Progenitor cell of endocrine pancreas (in vitro differentiated cells): ENCODE measurements around a stretch of chr11.

- PRO-cap = no peak
Measured at GRCh38 chr11:33941461-33942147, 49.7 kb upstream of the LMO2 start.

DNA sequence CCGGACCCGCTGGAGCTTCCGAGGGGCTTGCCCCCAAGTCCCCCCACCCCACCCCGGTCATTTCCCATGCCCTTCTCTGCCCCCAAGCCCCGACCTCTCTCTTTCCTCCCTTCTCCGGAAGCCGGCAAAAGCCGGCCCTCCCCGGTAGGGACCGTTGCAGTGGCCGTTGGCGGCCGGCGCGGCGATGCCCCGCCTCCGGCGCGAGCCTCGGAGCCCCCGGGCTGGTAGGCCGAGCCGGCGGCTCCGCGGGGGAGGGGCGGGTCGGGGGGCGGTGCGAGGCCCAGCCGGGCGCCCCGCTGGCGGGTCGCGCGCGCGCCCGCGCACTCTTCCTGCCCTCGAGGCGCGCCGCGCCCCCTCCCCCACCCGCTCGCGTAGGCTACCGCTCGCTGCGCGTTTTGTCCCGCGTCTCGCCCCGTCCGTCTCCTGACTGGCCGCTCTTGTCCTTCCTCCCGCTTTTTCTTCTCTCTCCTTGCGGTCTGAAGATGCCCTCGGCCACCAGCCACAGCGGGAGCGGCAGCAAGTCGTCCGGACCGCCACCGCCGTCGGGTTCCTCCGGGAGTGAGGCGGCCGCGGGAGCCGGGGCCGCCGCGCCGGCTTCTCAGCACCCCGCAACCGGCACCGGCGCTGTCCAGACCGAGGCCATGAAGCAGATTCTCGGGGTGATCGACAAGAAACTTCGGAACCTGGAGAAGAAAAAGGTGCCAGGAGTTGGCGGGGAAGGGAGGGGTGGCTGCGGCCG lies 577 bp downstream of the CAPRIN1 start:
- PRO-cap = bidirectional peak, plus-strand start at position 400 of the sequence, minus-strand start at position 429 of the sequence

DNA sequence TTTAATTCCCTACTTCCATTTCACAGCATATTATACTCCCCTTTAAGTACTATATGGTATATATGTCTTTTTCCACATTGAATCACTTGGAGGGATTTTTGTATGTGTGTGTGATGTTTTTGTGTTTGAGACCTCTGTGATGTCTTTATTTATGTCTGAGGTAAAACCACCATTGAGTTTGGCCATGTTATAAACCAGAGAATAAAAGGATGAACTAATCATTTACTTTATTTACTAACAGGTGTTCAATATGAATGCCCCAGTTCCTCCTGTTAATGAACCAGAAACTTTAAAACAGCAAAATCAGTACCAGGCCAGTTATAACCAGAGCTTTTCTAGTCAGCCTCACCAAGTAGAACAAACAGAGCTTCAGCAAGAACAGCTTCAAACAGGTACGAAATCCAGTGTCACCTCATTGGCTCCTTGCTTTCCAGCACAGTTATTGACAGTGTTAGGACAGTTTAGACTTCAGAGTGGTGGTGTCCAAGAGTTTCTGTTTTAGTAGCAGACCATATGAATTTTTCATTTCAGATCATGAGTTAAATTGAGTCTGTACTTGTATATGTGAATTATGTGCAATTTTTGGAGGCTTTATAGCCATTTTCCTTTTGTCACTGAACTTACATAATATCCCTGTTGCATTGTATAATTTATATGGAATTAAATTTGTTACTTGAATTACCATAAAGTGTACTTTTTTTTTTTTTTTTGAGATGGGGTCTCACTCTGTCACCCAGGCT lies 13.6 kb upstream of the NAT10 start:
- PRO-cap = no peak

- PRO-cap = no peak
Measured at GRCh38 chr11:34097864-34098113, 7.6 kb upstream of the NAT10 start.

- PRO-cap = no peak
Measured at GRCh38 chr11:34140830-34141332, 35.5 kb downstream of the NAT10 start.

DNA sequence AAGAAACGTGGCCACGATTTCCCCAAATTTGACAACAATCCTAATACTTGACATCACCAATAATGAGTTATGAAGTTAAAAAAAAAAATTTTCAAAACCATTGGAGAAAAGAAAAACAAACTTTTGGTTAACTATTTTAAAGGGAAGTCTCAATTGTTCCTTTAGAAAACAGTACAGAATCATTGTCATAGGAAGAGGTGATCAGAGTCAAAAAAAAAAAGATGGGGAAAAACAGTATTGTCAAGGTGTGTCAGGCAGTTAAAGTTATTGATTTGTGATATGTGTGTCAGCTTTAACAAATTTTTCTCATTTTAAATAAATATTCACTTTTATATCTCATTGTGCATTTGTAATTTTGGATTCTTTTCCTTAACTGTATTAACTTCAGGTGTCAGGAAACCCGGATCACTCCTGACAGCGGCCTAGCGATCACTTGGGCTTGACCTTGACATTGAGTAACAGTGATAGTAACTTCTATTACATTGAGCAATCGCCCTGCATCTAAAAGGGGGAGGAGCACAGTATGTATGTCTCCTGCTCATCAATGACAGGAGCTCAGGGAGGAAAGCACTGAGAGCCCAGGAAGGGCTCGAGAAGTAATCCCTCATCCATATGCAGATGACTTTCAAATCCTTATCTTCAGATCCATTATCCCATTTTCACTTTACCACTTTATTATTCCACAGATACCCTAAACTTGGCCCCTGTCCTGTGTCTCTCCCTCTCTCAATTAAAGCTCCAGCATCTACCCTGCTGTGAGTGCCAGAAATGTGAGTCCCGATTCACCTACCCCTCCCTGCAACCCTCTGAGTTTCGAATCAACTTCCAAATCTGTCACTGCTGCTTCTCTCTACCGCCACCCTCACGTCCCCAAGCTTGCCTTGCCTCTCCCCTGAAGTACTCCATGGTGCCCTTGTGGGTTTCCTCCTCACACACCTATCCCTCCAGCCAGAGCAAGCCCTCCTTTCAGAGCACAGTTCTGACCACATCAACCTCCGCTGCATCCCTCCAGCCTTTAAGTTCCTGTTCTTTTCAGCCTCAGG lies 47.9 kb downstream of the ABTB2 start:
- PRO-cap = no peak

- PRO-cap = no peak
Measured at GRCh38 chr11:34318336-34318907, 39.4 kb downstream of the ABTB2 start.

DNA sequence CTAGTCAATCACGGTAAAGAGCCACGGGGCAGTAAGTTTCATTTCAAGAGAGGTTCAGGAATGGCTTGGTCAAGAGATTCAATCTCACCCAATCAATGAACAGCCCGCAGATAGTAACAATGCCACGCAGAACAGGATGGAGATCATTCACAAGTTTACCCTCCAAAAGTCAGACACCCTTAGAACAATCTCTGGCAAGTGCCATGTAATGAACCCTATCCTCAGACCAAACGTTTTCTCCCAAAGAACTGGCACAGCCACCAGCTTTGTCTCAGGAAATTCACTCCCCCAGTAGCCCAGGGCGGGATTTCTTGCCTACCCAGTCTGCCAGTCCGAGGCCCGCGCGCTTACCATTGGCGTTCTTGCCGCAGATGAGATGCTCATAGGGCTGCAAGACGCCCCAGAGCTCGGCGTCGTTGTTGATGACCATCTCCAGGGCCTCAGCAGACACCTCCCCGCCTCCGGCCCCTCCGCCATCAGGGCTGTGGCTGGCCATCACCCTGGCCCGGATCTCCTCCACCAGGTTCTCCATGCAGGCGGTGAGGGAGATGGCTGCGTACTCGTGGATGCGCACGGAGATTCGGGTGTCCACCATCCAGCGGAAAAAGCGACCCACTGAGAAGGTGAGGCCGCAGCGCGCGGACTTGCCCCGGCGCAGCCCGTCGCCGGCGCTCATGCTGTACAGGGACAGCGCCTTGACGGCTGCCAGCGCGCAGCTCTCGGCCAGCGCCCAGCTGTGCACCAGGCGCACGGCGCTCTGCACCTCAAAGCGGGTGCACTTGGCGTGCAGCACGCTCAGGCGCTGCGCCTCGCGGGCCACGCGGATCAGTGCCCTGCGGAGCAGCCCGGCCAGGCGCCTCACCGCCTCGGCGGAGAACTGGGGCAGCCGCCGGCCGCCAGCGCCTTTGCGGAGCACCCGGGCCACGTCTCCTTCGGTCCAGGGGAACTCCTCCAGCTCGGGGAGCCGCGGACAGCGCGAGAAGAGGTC lies 1.2 kb downstream of the ABTB2 start:
- PRO-cap = no peak

DNA sequence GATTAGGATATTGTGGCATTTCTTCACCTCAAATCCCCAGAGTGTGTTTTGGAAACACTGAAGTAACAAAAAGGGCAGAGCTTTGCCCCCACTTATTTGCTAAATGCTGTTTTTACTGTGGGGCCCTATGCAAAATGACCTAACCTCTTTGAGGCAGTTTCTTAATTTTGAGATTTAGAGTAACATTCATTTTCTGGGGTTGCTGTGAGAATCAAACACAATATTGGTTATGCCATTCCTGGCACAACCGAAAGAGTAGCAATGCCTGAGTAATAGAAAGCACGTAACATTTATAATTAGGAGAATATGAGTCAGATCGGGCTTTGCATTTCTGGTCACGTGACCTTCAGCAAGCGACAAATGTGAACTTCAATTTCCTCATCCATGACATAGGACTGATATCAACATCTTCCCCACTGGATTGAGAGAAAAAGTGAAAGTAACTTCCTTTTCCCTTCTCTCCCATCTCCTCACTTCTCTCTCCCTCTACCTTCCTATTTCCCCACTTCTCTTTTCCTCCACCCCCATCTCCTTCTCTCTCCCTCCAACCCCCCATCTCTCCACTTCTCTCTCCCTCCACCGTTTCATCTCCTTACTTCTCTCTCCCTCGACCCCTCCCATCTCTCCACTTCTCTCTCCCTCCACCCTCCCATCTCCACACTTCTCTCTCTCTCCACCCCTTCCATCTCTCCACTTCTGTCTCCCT lies 33.7 kb upstream of the CAT start:
- PRO-cap = no peak

GRCh38 chr11:34495419-34496539 lies 17.8 kb downstream of the ELF5 start:
- PRO-cap = no peak

DNA sequence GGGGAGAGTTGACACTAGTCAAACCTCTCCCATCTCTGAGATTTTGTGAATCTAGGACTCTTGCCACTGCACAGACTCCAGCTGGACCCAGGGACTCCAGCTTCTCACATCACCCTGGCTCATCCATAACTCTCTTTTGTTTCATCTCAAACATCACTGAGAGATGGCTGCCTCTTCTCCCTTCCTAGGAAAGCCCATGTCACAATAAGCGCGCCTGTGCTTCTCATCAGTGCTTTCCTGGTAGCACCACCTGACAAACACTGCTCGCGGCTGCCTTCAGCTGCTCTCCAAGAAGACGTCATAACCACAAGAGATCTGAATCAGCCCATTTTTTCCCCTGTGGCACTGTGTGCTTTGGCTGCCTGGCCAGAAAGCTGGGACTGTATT lies 50.5 kb upstream of the EHF start:
- PRO-cap = no peak

GRCh38 chr11:34641061-34641388 lies 20.1 kb downstream of the EHF start:
- PRO-cap = no peak

DNA sequence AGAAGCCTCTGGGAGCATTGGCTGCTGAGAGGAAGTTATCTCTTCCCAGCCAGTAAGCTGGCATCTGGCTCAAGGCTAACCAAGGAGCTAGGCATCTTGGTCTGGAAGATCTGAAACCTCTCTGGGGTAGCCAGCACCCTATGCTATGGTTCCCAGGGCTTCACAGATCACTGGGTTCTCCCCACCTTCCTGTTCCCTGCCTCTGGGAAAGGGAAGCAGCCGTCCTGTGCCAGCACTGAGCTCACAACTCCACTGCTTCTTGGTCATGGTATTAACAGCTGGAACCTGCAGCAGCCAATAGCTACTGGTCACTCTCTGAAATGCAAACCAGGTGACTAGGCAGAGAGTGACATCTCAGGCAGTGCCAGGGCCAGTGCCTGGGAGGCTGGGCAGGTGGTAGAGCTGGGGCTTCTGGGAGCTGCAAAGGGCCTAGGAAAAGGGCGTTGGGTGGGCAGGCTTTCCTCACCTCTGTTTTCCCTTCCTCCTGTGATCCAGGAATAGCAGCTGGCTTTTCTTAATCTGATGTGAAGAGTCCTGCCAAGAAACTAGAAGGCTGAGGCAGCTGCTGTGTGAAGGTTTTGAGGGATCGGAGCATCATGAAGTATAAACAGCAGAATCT lies 22.3 kb upstream of the CD44 start:
- PRO-cap = no peak

DNA sequence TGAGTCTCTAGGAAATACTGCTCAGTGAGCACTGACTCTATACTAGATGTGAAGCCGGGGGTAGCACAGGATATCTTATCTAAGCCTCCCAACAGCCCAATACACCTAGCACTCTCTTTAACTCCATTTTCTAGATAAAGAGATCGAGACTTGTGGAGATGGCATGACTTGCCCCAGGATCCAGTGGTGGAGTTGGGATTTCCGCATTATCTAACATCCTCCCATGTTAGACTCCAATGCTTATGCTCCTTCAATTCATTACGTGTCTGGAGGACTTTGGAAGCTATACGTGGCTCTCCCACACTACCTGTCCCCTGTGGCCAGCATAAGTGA lies 4.3 kb downstream of the CD44 start:
- PRO-cap = no peak

- PRO-cap = no peak
Measured at GRCh38 chr11:35150501-35151369, 11.8 kb downstream of the CD44 start.

DNA sequence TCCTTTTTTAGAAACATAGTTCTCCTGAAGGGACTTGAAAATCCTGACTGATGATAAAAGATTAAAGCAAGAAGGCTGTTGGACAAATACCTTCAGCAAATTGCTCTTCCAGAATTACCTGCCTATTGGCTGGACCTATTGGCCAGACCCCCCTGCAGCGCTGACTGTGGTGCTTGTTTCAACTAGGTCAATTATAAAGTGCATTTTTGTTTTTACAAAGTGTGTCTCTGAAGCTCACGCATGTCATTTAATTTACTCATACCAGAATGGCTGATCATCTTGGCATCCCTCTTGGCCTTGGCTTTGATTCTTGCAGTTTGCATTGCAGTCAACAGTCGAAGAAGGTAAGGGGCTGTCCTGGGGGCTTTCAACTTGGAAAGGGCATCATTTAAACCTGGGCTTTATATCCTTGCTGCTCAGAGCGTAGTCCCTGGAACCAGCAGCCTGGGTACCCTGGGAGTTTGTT lies 82.5 kb downstream of the CD44 start:
- PRO-cap = no peak

- PRO-cap = no peak
Measured at GRCh38 chr11:35228994-35229600, 90.1 kb downstream of the CD44 start.

DNA sequence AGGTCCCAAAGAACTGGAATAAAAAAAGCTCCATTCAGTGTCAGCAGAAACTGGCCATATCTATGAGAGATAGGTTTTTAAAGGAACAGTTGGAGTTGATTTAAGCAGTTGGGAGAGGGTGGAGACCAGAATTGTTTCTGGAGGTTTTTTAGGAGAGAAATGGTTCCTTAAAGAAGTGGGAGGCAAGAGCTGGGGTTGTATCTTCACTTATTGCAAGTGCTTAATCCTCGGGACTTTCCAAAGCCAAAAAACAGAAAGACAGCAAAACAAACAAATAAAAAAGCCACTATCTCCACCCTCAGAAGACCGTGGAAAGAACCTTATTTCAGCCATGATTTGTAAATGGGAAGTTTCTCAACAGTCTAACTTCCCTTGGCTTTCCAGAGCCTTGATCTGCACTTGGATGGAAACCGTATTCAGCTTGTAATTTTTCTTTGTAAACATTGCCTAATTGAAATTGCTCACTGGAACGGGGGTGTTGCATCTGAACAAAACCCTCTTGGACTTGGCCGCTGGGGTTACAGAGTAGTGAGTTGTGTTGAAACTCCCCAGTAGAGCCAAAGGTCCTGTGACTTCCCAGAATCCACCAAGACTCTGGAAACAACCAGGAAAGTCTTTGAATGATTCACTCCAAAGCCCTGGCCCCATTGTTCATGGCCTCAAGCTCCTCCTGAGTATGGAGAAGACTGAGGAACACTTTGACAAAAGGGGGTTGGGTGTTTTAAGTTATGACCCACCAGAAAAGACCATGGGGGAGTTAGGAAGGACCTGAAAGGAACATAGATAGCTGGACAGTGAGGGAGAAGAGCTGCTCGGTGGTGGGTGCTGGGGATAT lies 115.5 kb downstream of the SLC1A2 start:
- PRO-cap = no peak

- PRO-cap = no peak
Measured at GRCh38 chr11:35390845-35391705, 28.3 kb downstream of the SLC1A2 start.

- PRO-cap = no peak
Measured at GRCh38 chr11:35523148-35523775, 2.2 kb downstream of the PAMR1 start.